Sigmoid colon (tissue), 4 donors: ENCODE measurements around a stretch of chr2.

GRCh38 chr2:236728887-236729393, 159.3 kb downstream of the ACKR3 start:
- PRO-cap, result no peak
- RAMPAGE, long total RNA, 4 experiments, result no peak in any of the 4 experiments

DNA sequence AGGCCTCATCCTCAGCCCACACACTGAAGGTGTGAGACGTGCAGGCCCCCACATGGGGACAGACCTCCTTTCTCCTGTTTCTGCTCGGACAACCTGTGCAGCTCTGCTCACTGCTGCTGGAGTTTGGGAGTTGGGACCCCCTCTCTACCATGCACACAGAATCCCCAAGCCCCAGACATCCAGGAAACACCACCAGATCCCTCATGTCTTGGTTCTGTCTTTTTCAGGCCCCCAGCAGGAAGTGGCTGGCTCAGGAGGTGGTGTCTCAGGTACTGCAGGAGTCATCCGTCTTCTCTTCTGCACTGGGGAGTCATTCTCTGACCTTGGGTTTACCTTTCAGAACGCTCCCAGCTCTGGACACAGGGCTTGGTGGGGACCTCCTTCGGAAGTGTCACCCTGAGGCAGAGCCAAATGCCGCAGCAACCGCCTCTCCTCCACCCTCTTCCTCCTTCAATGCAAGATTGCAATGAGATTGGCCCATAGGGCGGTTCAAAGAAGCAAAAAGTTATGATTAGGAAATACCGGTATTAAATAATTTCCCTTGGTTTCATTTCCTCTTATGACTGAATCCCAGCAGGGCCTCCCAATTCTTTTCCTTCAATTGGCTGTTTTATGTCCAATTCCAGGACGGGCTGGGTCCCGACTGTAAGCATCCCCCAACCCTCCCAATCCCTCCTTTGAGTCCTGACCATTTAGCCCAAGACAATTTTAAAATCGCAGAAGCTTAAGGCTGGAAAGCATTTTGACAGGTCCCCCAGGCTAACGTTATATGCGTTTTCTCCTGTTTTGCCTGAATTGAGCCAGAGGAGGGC, 178.7 kb downstream of the ACKR3 start:
- PRO-cap, result no peak
- RAMPAGE, long total RNA, 4 experiments, result no peak in any of the 4 experiments

- PRO-cap, result no peak
- RAMPAGE, long total RNA, 4 experiments, result no peak in any of the 4 experiments
These were observed 97.0 kb upstream of the COPS8 start for GRCh38 chr2:236988445-236989396.

GRCh38 chr2:237024933-237025576, 60.6 kb upstream of the COPS8 start:
- PRO-cap, result no peak
- RAMPAGE, long total RNA, 4 experiments, result no peak in any of the 4 experiments

- PRO-cap, result no peak
- RAMPAGE, long total RNA, 4 experiments, result no peak in any of the 4 experiments
These were observed 4.1 kb upstream of the COPS8 start for GRCh38 chr2:237081573-237082067.

DNA sequence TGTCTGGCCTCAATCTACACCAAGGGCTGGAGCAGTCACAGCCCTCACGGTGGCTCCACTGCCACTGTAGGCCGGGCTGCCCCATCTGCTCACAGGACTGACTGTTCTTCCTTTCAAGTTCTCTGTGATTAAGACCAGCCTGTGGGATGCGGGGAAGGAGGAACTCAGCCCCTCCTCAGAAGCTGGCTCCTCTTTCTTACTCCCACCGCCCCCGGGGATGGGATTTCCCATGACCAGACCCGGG, 106.0 kb downstream of the COPS8 start:
- PRO-cap, result no peak
- RAMPAGE, long total RNA, 4 experiments, result no peak in any of the 4 experiments

DNA sequence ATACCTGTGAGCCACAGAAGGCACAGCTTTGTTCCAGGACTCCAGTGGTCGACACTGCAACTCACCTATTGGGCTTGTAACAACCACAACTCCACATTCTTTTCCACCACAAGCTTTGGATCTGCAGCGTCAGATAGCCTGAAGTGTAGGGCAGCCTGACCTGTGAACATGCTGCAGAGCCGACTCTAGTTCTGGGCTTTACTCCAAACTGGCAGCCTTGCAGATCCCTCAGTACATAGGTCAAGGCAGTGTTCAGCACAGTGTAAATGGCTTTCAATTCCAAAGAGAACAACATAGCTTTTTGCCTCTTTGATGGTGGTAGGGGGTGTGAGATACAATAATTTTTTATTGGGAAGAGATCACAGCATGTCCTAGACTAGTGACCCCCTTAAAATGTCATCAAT, 149.7 kb downstream of the COPS8 start:
- PRO-cap, result no peak
- RAMPAGE, long total RNA, 4 experiments, result no peak in any of the 4 experiments

- PRO-cap, result no peak
- RAMPAGE, long total RNA, 4 experiments, result no peak in any of the 4 experiments
These were observed 86.7 kb downstream of the COL6A3 start for GRCh38 chr2:237327126-237327729.

GRCh38 chr2:237354647-237355058, 59.3 kb downstream of the COL6A3 start:
- PRO-cap, result no peak
- RAMPAGE, long total RNA, 4 experiments, result no peak in any of the 4 experiments

- PRO-cap, result no peak
- RAMPAGE, long total RNA, 4 experiments, result no peak in any of the 4 experiments
These were observed 9.0 kb downstream of the COL6A3 start for GRCh38 chr2:237404951-237405339.

GRCh38 chr2:237410642-237411703, 3.0 kb downstream of the COL6A3 start:
- PRO-cap, result unidirectional peak, plus-strand start at chr2:237411542
- RAMPAGE, long total RNA, 4 experiments, result no peak in any of the 4 experiments

DNA sequence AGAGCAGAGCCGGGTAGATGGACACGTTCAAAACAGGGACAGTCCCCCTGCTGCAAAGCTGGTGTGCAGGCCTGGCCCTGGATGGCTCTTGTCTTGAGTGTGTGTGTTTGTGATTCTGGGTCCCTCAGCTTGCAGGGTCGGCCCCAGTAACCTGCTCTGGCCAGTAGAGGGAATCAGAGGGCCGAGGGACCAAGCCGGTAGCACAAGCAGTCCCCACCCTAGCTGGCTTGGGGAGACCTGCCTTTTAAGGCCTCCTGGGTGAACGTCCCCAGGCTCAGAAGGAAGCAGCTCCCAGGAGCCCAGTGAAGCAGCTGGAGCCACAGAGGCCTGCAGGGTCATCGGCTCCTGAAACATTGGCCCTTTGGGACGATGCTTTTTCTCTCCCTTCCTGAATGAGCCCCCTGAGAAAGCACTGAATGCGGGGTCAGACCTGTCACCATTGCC, 15.5 kb upstream of the MLPH start:
- PRO-cap, result no peak
- RAMPAGE, long total RNA, 4 experiments, result no peak in any of the 4 experiments

GRCh38 chr2:237471928-237472225, 15.2 kb upstream of the MLPH start:
- PRO-cap, result no peak
- RAMPAGE, long total RNA, 4 experiments, result no peak in any of the 4 experiments

GRCh38 chr2:237486186-237486702, 807 bp upstream of the MLPH start:
- PRO-cap, result no peak
- RAMPAGE, long total RNA, 4 experiments, result no peak in any of the 4 experiments

DNA sequence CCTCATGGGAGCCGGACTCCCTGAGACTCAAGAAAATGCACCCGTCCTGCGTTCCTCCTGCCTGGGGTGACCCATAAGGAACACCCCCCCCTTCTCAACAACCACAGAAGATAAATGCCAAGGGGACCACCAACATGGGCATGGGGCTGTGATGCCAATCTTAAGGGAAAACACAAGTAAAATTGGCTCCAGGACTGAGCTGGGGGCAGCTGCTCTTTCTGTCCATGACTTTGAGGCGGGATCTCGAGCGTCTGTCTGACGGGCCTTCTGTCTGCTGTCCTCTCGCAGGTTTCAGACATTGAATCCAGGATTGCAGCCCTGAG, 24.1 kb upstream of the PRLH start:
- PRO-cap, result no peak
- RAMPAGE, long total RNA, 4 experiments, result no peak in any of the 4 experiments

DNA sequence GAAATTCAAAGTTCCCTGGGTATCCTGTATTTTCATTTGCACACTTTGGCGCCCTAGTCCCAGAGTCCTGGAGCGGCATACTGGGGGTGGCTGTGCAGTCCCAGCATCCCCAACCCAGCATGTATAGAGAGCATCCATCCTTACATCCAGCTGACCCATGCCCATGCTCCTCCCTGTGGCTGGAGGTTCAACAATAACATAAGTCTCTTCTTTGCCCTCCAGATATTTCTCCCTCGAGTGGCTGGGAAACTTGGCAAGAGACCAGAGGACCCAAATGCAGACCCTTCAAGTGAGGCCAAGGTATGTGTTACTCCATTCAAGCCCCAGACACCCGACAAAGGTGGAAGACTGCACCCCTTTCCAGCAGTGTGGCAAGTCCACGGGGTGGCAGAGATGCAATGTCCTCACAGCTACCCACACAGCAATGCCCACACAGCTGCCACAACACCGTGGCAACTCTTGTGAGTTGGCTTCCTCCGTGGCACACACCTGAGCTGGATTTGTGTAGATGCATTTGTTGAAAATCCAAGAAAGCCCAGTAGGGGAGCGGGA, 19.9 kb upstream of the PRLH start:
- PRO-cap, result no peak
- RAMPAGE, long total RNA, 4 experiments, result no peak in any of the 4 experiments

- PRO-cap, result bidirectional peak, plus-strand start at chr2:237600491, minus-strand start at chr2:237600201
- RAMPAGE, long total RNA, 4 experiments, result no peak in any of the 4 experiments
These were observed 9.8 kb upstream of the RAB17 start for GRCh38 chr2:237600095-237600930.

- PRO-cap, result no peak
- RAMPAGE, long total RNA, 4 experiments, result no peak in any of the 4 experiments
These were observed 74.3 kb upstream of the RBM44 start for GRCh38 chr2:237724225-237724674.

GRCh38 chr2:237739029-237739640, 59.4 kb upstream of the RBM44 start:
- PRO-cap, result bidirectional peak, plus-strand start at chr2:237739478, minus-strand start at chr2:237739340
- RAMPAGE, long total RNA, 4 experiments, result no peak in any of the 4 experiments

DNA sequence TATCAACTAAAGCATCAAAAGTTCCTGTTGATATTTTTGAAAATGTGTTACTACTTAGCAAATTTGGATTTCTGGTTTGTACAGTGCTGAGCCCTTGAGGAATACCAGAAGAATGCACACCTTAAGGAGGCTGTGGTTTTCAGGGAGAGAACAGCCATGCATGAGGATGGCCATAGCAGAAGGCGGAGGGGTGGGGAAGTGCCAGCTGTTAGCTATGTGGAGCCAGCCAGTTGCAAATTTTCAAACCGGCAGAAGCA, 16.5 kb upstream of the RBM44 start:
- PRO-cap, result no peak
- RAMPAGE, long total RNA, 4 experiments, result no peak in any of the 4 experiments